ENCODE data around the genes OGFR, COL9A3 and TNFRSF6B.

DNA sequence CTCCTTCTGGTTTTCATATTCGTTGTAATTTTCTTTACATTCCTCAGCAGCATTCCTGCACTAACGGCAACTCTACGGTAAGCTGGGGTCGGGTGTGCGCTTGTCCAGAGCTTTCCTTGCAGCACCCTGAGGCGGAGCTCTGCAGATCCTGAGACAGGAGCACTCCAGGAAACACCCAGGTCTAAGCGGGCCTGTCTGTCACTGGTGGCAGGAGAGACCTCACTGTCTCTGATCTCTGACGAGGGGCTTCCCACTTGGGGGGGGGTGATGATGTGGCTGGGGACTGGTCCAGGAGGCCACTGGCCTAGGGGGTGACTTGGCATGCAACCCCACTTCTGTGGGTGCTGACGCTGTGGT is 25.8 kb downstream of the SLCO4A1 start:
- RRBS: no CpG with 5 or more reads among the region's 9 CpGs

- RRBS: no CpG with 5 or more reads among the region's 40 CpGs
Observed at GRCh38 chr20:62711096-62712143, 2.8 kb downstream of the NTSR1 start.

DNA sequence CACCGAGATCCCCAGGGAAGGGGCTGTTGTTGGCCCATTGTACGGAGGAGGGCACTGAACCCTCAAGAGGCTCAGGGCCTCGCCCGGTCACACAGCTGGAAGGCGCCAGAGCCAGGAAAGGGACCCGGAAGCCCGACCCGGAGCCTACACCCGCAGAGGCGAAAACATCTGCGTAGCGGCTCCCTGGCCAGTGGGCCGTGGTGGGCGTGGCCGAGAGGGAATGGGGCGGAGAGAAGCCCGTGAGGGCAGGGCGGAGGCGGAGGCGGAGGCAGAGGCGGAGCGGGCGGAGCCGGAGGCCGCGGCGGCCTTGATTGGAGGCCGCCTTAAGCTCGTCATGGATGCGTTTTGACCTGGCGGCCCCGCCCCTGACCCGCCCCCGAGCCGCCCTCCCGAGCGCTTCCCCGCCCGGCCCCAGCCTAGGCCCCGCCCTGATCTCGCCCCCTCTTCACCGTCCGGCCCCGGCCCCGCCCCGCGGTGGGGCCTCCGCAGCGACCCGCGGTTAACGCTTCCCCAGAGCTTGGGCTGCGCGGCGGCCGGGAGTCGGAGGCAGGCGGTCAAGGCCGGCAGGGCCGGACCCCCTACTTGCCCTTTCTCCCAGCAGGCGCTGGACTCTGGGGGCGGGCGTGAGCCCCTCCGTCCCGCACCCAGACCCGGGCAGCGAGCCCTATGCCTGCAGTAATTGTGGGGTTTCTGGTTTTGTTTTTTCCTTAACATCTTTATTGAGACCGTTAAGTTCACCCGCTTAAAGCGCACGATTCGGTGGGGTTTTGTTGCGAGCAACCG is 2.0 kb upstream of the MRGBP start:
- RRBS: 2% methylated on average over 28 of the region's 74 CpGs

DNA sequence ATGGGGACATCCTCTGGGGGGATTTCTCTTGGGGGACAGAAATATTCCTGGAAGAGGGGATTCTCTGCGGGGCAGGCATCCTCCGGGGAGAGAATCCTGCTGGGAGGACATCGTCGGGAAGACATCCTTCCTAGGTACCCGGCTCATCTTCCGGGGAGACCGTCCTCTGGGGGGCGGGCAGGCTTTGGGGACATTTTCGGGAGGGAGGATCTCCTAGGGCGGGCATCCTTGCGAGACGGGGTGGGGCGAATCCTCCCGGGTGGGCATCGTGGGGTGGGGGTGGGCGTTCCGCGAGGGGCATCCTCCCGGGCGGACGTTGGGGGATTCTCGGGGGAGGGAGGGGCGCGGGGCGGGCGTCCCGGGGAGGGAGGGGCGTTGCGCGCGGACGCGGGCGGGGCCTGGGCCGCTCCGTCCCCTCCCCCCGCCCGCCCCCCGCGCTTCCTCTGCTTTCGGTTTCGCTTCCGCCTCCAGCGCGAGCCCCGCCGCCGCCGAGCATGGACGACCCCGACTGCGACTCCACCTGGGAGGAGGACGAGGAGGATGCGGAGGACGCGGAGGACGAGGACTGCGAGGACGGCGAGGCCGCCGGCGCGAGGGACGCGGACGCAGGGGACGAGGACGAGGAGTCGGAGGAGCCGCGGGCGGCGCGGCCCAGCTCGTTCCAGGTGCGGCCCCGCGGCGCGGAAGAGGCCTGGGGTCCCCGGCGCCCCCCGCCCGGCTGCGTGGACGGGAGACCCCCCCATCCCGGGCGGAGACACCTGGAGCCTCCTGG is at the start of gene OGFR:
TSS of gene OGFR (plus strand) at position 470 of the 772 bp plus-strand sequence.
- RRBS: 2% methylated on average over 38 of the region's 89 CpGs

- RRBS: no CpG with 5 or more reads among the region's 21 CpGs
Observed at GRCh38 chr20:62812688-62813238, 4.1 kb upstream of the COL9A3 start.

DNA sequence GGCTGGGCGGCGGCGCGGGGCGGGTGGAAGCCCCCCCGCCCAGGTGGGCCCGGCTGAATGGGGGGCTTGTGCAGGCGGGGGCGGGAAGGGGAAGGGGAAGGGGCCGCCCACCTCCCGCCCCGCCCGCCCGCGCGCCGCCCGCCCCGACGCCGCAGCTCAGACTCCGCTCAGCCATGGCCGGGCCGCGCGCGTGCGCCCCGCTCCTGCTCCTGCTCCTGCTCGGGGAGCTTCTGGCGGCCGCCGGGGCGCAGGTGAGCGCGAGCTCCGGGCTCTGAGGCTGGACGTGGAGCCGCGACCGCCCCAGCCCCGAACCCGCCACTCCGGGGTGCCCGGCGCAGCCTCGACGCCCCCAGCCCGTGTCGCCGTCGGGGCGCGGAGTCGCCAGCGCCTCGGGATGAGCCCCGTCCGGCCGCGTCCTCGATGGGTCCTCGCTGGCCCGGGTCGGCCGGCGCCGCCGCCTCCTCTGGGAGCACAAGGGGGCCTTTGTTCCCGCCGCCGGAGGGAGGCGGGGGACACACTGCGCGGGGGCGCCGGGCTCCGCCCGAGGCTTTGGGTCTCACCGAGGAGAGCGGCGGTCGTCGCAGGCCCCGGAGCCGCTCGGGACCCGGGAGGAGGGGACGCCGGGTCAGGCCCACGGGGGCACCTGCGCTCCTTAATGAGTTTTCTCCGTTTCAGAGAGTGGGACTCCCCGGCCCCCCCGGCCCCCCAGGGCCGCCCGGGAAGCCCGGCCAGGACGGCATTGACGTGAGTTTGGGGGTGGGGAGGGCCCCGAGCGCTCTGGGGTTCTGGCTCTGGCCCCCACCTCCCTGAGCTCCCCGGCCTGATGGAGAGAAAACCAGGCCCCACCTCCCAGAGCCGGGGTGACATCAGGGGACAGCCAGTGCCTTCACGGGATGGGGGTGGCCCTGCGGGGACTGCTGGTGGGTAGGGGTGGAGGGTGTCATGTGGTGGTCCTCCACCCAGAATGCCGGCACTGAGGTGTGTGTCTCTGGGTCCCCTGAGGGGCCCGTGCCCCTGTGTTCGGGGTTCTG is at the start of gene COL9A3:
TSS of gene COL9A3 (plus strand) at position 159 of the 1,031 bp plus-strand sequence.
- RRBS: 10% methylated on average over 67 of the region's 109 CpGs

- RRBS: no CpG with 5 or more reads among the region's 50 CpGs
Observed at GRCh38 chr20:62835941-62836810, 19.3 kb downstream of the COL9A3 start.

GRCh38 chr20:62895707-62896865 is 30.2 kb downstream of the DIDO1 start:
- RRBS: no CpG with 5 or more reads among the region's 35 CpGs

- RRBS: no CpG with 5 or more reads among the region's 23 CpGs
Observed at GRCh38 chr20:62906939-62907622, 19.2 kb downstream of the DIDO1 start.

- RRBS: no CpG with 5 or more reads among the region's 22 CpGs
Observed at GRCh38 chr20:62909460-62910430, 16.6 kb downstream of the DIDO1 start.

DNA sequence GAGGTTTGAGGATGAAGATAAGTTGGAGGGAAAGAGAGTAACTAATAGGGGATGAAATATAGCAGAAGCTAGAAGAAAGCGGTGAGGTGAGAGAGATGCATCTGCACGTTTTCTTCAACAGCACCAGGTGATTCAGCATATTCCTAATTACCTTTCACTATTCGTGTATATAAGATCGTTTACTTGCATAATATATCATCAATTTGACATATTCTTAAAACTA is 5.9 kb upstream of the SLC17A9 start:
- RRBS: no CpG with 5 or more reads among the region's 4 CpGs

- RRBS: 98% methylated on average over 1 of the region's 25 CpGs
Observed at GRCh38 chr20:63283072-63283598, 9.9 kb upstream of the COL20A1 start.

DNA sequence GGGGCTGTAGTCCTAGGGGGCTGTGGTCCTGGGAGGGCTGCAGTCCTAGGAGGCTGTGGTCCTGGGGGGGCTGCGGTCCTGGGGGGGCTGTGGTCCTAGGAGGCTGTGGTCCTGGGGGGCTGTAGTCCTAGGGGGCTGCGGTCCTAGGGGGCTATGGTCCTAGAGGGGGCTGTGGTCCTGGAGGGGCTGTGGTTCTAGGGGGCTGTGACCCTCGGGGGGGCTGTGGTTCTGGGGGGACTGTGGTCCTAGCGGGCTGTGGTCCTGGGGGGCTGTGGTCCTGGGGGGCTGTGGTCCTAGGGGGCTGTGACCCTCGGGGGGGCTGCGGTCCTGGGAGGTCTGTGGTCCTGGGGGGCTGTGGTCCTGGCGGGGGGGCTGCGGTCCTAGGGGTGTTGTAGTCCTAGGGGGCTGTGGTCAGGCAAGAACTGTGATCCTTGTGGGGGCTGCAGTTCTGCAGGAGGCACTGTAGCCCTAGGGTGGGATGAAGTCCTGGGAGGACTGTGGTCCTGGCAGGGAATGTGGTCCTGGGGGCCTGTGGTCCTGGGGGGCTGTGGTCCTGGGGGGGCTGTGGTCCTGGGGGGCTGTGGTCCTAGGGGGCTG is 7.4 kb downstream of the CHRNA4 start:
- RRBS: no CpG with 5 or more reads among the region's 8 CpGs

DNA sequence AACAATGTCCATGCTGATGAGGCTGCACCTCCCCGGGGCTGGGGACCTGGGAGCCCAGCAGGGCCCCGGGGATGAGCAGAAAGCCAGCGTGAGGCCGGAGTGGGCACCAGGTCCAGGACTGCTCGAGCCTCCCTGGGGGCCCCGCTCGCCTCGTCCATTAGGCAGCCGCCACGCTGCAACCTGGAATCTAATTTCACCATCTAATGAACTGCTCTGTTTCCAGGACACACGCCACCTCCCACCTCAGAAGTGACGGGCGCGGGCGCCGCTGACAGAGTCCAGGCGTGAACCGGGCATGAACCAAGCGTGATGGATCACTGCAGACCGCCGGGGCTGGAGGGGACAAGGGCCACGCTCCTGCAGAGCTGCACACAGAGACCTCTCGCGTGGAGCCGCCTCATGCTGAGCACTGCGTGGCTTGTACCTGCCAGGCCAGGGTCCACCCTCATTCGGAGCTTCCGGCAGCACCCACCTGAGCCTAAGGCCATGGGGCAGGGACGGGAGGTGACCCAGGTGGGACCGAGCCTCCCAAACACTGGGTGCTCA is 15.5 kb downstream of the KCNQ2 start:
- RRBS: 7% methylated on average over 3 of the region's 30 CpGs

- RRBS: no CpG with 5 or more reads among the region's 17 CpGs
Observed at GRCh38 chr20:63538528-63539077, 1.4 kb upstream of the PTK6 start.

GRCh38 chr20:63554328-63555080 is 545 bp downstream of the FNDC11 start:
- RRBS: 88% methylated on average over 8 of the region's 27 CpGs

DNA sequence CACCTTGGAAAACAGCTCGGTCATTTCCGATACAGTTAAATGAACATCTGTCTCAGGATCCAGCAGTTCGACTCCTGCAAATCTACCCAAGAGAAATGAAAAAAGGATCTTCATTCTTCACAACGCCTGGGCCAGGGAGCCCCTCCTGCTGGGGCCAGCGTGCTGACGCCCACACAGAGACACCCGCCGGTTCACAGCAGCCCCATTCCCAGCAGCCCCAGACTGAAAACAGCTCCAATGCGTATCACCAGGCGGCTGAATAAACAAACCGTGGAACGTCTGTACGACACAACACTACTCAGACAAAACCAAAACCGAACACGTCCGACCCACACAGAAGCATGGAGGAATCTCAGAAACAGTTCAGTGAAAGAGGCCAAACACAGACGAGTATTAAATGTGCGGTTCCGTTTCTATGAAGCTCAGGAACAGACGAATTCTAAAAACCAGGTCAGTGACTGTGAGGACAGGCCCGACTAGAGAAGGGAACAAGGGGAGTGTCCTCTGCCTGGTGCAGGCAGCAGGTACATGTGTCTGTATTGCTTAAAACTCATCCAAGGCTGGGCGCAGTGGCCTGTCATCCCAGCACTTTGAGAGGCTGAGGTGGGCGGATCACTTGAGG is 9.0 kb upstream of the HELZ2 start:
- RRBS: no CpG with 5 or more reads among the region's 23 CpGs

GRCh38 chr20:63635712-63636283 is 8.9 kb upstream of the GMEB2 start:
- RRBS: no CpG with 5 or more reads among the region's 14 CpGs

DNA sequence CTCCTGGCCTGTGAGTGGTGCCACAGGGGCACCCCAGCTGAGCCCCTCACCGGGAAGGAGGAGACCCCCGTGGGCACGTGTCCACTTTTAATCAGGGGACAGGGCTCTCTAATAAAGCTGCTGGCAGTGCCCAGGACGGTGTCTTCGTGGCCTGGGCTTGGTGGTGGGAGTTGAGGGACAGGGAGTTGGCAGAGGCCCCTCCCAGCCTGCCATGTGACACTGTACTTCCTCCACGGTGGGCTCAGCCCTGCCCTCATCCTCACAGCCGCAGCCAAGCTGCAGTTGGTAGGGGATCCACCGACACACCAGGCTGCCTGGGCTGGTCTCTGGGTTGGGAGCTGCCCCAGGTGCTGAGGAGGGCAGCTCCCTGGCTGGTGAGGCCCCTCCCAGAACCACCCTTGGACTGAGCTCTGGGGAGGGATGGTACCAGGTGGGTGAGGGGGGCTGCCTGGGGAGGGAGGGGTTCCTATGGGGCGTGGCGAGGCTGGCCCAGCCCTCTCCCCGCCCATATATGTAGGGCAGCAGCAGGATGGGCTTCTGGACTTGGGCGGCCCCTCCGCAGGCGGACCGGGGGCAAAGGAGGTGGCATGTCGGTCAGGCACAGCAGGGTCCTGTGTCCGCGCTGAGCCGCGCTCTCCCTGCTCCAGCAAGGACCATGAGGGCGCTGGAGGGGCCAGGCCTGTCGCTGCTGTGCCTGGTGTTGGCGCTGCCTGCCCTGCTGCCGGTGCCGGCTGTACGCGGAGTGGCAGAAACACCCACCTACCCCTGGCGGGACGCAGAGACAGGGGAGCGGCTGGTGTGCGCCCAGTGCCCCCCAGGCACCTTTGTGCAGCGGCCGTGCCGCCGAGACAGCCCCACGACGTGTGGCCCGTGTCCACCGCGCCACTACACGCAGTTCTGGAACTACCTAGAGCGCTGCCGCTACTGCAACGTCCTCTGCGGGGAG is at the start of gene TNFRSF6B:
TSS of gene TNFRSF6B (plus strand) at position 540 of the 946 bp plus-strand sequence.
- RRBS: no CpG with 5 or more reads among the region's 45 CpGs

- RRBS: 47% methylated on average over 10 of the region's 21 CpGs
Observed at GRCh38 chr20:63697059-63697499, 627 bp downstream of the TNFRSF6B start.